B cell (primary cell): Measurements from ENCODE around the gene PIM1.

DNA sequence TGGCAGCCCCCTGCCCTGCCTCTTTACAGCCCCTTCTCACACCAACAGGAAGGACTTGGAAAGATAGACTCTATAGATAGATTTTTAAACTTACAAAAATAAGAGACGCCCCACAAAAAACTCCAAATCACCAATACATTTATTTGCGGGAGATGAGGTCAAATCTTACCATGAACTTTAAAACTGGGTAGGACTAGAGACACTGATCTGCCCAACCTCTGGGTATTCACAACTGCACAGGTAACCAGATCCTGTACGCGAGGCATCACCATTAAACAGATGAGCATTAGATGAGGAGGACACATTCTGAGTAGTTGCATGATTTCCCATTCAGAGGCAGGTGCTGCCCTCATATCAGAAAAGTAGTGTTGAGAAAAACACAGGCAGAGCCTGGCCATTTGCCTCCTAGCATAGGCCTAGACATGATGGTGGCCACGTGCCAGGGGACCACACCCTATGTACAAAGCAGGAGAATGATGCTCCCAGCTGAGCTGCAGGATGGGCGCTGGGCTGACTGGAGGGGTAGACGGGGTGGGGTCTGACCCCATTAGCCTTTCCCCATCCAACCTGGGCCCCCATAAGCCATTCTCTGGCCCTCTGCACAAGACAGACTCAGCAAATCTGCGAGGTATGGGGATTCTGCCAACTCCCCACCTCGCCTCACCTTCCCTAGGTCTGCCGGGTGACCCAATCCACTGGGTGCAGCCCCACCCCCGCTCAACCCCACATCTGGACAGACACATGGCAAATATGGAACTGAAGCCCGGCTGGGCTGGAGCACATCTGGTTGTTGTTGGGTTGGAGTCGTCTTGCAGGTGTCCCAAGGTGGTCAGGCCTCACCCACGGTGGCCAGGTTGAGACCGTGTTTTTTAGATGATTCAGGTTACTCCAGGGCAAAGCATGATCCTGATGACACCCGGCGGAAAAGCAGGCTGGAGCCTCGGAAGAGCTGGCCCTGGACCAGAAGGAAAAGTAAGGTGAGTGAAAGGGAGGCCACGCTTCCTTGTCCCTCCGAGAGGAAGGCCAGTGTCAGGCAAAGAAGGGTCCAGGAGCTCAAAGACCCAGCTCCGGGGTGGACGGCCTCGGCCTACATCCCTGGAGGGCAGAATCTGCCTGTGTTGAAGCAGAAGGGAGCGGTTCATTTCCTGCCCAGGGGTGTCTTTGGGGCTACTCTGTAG is 13.9 kb downstream of the PI16 start:
- PRO-cap, result no peak
- CAGE, long polyA plus RNA, result no peak

DNA sequence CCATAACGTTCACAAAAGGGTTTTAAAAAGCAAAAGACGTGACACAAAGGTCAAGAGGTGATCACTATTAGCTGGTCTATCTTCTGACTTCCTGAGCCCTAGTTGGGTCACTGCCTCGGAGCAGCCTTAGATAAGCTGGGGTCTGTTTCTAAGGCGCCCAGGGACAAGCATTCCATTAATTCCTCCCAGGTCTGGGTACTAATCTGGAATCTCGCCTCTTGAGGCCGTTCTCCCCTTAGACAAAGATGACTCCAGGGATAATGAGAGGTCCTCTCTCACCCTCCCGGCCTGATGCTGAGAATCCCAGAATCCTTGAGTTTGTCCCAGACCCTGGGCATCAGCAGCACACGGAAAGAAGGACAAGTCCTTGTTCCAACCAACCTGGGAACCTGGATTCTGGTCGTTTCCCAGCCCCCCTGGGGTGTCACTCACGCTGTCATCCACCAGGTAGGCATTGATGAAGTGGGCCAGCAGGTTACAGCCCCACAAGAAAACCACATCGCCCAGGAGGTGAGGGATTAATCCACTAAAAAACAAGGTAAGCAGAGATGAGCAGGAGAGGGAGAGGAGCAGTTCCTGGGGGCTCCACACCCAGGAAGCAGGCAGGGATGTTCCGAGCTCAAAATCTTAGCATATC is 13.6 kb downstream of the MTCH1 start:
- PRO-cap, result no peak
- CAGE, long polyA plus RNA, result no peak

- PRO-cap, result no peak
- CAGE, long polyA plus RNA, result no peak
These were observed 5.7 kb downstream of the MTCH1 start for GRCh38 chr6:36980263-36980696.

- PRO-cap, result no peak
- CAGE, long polyA plus RNA, result no peak
These were observed 54.1 kb downstream of the FGD2 start for GRCh38 chr6:37059272-37060259.

- PRO-cap, result no peak
- CAGE, long polyA plus RNA, result no peak
These were observed 62.9 kb upstream of the PIM1 start for GRCh38 chr6:37107049-37107521.

DNA sequence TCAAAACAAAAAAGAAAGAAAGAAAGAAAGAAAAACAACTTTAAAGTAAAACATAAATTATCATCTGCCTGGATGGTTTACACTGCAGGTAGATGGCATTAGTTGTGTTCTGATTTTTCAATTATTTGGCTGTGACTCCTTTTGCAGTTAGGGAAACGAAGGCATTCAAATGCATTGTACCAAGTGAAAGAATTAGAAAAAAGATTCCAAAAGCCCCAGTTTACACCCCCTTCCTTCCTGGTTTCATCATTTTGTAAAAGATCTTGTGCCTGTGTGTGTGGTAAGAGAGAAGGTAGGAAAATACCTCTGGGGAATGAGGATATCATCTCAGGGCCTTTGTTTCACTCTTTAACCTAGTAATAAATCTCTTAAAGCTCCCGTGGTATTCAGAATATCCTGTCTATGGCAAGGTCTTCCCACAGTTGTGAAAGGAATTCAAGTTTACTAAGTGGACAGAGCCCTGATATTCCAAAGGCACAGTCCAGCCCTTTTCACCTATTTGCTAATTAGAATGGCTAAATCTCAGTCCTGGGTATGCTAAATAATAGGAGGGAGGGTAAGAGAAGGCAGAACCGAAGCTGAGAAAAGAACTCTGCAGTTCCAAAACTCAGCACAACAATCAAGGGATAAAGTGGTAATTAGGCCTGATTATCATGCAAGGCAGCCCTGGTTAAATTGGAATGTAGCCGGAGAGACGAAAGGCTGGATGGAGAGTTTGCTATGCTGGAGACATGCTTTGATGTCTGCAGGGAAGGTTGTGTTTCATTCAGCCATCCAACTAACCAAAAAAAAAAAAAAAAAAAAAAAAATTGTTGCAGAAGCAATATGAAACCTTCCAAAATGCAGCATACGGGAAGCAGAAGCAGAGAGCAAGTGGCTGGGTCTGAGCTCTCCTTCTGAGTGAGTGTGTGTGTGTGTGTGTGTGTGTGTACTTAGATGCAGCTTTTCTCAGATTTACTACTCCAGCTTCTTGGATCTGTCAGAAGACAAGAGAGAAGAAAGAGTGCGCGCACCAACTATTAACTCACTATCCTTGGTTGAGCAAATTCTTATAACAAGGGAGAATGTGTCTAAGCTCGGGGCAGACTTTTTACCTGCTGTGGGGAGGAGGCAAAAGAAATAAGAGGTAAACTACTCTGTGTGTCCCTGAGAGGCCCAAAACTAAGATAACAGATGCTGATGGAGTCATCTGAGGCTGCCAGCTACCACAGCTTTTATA is 28.5 kb upstream of the PIM1 start:
- PRO-cap, result no peak
- CAGE, long polyA plus RNA, result no peak

GRCh38 chr6:37168779-37169939 is 793 bp upstream of the PIM1 start:
- PRO-cap, result unidirectional peak, plus-strand start at chr6:37169139; bidirectional peak, plus-strand start at chr6:37169557, minus-strand start at chr6:37169592; unidirectional peak, minus-strand start at chr6:37169649; bidirectional peak, plus-strand start at chr6:37170213, minus-strand start at chr6:37169860
- CAGE, long polyA plus RNA, result no peak

DNA sequence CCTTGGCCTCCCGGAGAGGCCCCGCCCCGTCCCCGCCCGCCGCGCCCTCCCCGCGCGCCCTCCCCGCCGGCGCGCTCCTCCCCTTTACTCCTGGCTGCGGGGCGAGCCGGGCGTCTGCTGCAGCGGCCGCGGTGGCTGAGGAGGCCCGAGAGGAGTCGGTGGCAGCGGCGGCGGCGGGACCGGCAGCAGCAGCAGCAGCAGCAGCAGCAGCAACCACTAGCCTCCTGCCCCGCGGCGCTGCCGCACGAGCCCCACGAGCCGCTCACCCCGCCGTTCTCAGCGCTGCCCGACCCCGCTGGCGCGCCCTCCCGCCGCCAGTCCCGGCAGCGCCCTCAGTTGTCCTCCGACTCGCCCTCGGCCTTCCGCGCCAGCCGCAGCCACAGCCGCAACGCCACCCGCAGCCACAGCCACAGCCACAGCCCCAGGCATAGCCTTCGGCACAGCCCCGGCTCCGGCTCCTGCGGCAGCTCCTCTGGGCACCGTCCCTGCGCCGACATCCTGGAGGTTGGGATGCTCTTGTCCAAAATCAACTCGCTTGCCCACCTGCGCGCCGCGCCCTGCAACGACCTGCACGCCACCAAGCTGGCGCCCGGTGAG is at the start of gene PIM1:
Gene PIM1, plus strand, starts transcription at position 87 of the 597 bp plus-strand sequence.
- PRO-cap, result bidirectional peak, plus-strand start at position 148 of the sequence, minus-strand start outside the sequence; unidirectional peak, plus-strand start at position 216 of the sequence
- CAGE, long polyA plus RNA, result no peak

DNA sequence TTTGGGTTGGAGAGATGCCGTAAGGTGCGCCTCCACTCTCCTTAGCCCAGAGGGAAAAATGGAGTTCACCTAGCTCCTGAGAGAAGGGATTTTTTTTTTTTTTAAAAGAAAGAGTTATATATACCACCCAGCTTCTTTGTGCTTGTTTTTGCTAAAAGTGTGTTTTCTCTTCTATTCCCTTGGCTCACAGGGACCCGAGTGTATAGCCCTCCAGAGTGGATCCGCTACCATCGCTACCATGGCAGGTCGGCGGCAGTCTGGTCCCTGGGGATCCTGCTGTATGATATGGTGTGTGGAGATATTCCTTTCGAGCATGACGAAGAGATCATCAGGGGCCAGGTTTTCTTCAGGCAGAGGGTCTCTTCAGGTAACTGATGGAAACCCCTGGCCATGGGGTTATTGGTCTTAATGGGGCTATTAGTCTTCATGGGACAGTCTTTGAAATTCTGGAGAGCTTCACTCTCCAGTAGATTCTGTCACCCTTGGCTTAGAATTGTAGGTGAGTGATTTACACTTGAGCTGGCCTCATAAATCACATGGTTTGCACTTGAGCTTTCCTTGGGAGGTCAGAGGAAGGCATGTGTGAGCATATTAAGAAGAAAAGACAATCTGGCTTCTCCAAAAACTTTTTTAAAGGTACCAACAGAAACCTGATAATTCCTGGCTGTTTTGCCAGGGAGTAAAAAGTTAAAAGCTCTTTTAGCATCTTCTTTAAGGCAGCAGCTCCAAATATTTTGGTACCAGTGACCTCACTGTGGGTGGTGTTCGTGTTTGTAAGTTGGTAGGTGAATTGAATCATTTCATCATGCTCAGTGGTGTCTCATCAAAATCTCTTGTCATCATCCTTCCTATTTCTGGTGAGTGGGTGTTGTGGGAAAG is 3.1 kb downstream of the PIM1 start:
- PRO-cap, result no peak
- CAGE, long polyA plus RNA, result no peak

GRCh38 chr6:37177129-37178119 is 7.5 kb downstream of the PIM1 start:
- PRO-cap, result no peak
- CAGE, long polyA plus RNA, result no peak

DNA sequence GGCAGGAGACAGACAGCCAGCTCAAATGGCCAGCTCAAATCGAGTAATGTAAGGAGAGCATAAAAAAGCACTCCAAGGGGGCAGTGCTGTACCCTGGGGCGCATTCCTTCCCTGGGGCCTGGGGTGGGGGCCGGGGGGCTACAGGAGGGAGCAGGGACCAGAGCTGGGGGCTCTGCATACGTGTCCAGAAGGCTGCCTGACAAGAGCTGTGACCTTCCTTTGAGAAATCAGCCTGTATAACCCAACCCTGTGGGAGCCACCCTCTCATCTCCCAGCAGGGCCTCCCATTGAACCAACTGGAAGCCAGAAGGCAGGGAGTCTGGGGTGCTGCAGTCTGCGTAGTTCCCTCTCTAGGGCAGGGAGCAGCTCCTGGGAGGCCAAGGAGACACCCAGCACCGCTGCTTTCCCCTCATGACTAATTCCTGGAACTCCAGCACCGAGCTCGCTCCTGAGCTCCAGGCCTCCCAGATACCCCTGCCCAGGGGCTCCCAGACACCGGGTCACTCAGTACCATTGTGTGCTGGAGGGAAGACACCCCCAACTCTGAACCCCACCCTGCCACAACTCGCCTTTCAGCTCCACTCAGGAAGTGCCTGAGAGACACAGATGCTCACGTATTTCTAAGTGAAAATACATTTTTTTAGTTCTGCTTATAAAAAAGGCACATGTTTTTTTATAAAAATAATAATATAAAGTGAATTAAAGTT is 17.3 kb downstream of the PIM1 start:
- PRO-cap, result no peak
- CAGE, long polyA plus RNA, result no peak

DNA sequence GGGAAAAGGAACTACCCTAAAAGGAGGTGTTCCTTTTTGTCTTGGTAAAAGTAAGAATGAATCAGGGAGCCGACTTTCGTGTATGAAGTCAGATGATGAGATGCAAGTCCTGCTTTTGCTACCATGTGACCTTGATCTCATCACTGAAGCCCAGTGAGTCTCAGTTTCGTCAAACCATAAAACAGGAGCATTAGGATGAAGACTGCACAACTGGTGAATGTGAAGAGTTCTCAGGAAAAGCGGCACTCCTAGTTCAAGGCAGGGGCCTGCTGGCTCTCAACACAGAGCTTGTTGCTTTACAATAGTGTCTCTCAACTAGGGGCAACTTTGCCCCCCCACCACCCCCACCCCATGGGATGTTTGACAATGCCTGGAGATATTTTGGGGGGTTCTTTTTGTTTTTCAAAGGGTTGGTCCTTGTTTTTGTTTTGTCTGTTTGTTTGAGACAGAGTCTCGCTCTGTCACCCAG is 40.9 kb downstream of the PIM1 start:
- PRO-cap, result no peak
- CAGE, long polyA plus RNA, result no peak

GRCh38 chr6:37221778-37223057 is 35.4 kb upstream of the TBC1D22B start:
- PRO-cap, result no peak
- CAGE, long polyA plus RNA, result no peak

DNA sequence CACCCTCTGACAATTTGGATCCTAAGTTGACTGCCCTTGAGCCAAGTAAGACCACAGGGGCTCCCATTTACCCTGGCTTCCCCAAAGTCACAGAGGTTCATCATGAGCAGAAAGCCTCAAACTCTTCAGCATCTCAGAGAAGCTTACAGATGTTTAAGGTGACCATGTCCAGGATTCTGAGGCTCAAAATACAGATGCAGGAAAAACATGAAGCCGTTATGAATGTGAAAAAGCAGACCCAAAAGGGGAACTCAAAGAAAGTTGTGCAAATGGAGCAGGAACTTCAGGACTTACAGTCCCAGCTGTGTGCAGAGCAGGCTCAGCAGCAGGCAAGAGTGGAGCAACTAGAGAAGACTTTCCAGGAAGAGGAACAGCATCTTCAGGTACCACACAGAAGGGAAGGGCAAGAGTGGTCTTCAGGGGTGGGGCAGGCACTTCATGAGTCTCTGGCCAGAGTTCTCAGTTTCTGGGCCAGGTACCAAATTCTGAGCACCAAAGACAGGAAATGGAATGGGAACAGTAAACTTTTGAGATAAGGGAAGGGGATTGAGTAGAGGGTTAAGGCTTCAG is 15.1 kb downstream of the RNF8 start:
- PRO-cap, result no peak
- CAGE, long polyA plus RNA, result no peak

- PRO-cap, result no peak
- CAGE, long polyA plus RNA, result no peak
These were observed 49.1 kb downstream of the MDGA1 start for GRCh38 chr6:37648213-37649437.

DNA sequence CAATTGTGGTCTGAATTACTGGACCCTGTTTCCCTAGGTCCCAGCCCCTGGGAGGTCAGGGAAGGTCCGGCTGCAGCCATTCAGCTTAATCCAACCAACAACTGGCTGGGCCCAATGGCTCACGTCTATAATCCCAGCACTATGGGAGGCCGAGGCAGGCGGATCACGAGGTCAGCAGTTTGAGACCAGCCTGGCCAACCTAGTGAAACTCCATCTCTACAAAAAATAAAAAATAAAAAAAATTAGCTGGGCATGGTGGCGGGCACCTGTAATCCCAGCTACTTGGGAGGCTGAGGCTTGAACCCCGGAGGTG is 53.5 kb upstream of the ZFAND3 start:
- PRO-cap, result no peak
- CAGE, long polyA plus RNA, result no peak

GRCh38 chr6:37818127-37819276 is 1.0 kb upstream of the ZFAND3 start:
- PRO-cap, result bidirectional peak, plus-strand start at chr6:37819528, minus-strand start at chr6:37818995
- CAGE, long polyA plus RNA, result no peak

DNA sequence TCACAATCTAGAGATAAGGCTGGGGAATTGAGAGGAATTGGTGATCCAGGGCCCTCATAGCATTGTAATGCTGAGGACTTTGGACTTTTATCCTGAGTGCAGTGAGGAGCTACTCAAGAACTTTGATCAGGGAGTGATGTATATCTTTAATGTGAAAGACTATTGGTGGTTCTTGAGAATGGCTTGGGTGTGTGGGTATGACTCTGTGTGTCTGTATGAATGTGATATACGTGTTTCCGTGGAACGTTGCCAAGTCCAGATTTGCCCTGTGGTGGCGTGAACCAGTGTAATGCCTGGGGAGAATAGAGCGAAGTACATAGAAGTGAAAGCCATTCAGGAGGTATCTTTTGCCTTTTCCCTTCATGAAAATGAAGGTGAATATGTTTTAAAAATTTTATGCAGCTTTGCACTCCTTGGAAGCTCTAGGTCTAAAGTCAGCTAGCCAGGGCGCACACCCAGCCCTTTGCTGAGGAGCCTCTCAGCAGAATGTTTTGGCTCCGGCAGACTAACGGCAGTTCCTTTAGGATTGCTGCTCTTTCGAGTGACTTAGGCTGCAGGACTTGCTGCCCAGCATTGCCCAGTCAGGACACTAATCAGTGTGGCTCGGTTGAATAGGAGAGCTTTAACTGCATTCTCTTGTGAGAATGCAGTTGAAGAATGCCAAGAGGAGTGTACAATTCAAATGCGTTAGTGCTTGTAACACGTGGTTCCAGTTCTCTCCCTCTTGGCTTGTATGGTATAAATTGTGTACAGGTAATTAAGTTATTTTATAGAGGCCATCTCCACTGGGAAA is 3.6 kb downstream of the ZFAND3 start:
- PRO-cap, result no peak
- CAGE, long polyA plus RNA, result no peak

- PRO-cap, result no peak
- CAGE, long polyA plus RNA, result no peak
These were observed 12.0 kb downstream of the ZFAND3 start for GRCh38 chr6:37831293-37832085.

- PRO-cap, result no peak
- CAGE, long polyA plus RNA, result no peak
These were observed 58.8 kb downstream of the ZFAND3 start for GRCh38 chr6:37878257-37878835.